Iris pigment epithelial cell (primary cell): ENCODE data around the genes EGFR and ZNF680.

DNA sequence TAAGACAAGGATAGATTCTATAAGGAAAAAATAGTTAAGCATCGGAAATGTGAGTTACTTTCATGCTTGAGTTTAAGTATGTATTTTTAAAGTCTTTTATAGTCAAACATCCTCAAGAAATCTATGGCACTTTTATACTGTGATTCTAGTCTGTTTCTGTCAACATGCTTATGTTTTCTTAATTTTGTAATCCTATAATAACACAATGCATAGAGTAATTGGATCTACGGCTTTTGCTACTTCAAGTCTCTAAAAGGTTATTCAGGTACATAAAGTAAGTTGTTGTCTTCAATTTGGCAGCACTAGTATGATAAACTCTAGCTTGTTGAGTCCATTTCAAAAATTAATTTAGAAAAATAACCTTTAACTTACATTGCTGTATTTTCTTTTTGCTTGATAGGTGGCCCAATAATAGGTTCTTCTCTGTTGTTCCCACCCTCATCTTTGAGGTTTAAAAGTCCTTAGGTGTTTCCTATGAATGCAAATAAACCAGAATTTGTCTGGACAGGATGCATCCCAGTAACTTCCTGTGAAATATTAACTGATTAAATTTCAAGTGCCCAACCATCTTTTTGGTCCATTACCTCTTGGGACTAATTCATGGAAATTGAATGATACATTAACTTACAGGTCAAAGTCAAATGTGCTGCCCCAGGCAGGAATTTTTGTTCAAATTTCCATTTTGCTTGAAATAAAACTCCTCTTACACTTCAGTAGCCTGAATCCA, 383.2 kb downstream of the POM121L12 start:
- RRBS = no CpG with 5 or more reads among the region's 2 CpGs

- RRBS = no CpG with 5 or more reads among the region's 12 CpGs
Observed at GRCh38 chr7:53811784-53812160, 730.4 kb upstream of the VSTM2A start.

GRCh38 chr7:55018407-55019387, at the start of gene EGFR:
TSS of gene EGFR (plus strand) at chr7:55019017.
- RRBS = 2% methylated on average over 44 of the region's 102 CpGs

- RRBS = no CpG with 5 or more reads among the region's 4 CpGs
Observed at GRCh38 chr7:55039122-55039617, 20.4 kb downstream of the EGFR start.

GRCh38 chr7:55099051-55099829, 80.4 kb downstream of the EGFR start:
- RRBS = no CpG with 5 or more reads among the region's 9 CpGs

DNA sequence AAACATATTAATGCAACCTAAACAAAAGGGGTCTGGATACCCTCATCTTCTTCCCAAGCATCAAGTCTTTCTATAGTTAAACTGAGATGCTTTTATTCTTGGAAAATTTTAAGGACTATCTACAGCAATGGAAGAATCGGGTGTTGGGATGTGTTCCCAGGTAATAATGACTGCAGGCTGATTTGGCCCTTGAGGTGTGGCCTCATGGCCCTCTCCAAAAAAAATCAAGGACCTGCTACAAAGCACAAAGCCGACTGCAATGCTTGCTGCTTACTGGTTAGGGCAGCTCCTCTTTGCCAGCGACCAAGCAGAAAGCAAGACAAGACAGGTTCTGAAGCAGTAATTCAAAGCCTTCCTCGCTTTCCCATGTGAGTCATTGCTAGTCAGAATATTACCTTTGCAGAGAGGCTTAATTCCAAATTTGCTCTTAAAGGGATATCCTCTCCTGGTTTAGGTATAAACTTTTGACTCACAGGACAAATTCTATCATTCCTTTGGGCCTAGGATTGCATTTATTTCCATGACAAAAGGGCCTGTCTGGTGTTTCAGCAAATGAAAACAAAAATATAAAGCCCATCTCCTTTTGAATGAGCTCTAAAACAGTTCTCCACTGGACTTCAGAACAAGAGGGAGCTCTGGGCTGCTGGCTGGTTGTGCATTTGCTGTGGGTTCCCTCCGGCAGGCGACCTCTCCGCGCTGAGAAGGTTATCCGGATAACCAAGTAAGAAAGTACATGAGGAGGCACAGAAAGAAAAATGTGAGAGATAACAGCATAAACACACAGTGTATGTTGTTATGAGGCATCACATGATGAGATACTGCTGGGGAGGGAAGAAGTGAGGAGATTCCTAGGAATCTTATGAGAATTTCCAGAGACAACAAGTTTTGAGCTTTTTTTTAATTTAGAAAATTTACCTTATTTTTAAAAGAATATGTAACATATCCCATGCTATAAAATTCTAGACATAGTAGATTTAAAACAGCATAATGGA, 90.7 kb downstream of the EGFR start:
- RRBS = no CpG with 5 or more reads among the region's 9 CpGs

- RRBS = no CpG with 5 or more reads among the region's 5 CpGs
Observed at GRCh38 chr7:55127802-55128072, 108.9 kb downstream of the EGFR start.

GRCh38 chr7:55133586-55134271, 114.9 kb downstream of the EGFR start:
- RRBS = no CpG with 5 or more reads among the region's 16 CpGs

- RRBS = no CpG with 5 or more reads among the region's 6 CpGs
Observed at GRCh38 chr7:55555887-55556659, 16.2 kb downstream of the VOPP1 start.

- RRBS = no CpG with 5 or more reads among the region's 4 CpGs
Observed at GRCh38 chr7:55593585-55593923, 21.3 kb upstream of the VOPP1 start.

GRCh38 chr7:55707902-55708491, 135.7 kb upstream of the VOPP1 start:
- RRBS = no CpG with 5 or more reads among the region's 7 CpGs

- RRBS = no CpG with 5 or more reads among the region's 3 CpGs
Observed at GRCh38 chr7:55928159-55928530, 23.5 kb upstream of the MRPS17 start.

- RRBS = no CpG with 5 or more reads among the region's 5 CpGs
Observed at GRCh38 chr7:55973918-55974307, 9.5 kb downstream of the NIPSNAP2 start.

- RRBS = no CpG with 5 or more reads among the region's 2 CpGs
Observed at GRCh38 chr7:56101259-56101883, 4.9 kb downstream of the CHCHD2 start.

- RRBS = 6% methylated on average over 8 of the region's 54 CpGs
Observed at GRCh38 chr7:56287635-56288251, 171.5 kb upstream of the NUPR2 start.

GRCh38 chr7:57375579-57376368, 74.2 kb upstream of the ZNF716 start:
- RRBS = no CpG with 5 or more reads among the region's 4 CpGs

DNA sequence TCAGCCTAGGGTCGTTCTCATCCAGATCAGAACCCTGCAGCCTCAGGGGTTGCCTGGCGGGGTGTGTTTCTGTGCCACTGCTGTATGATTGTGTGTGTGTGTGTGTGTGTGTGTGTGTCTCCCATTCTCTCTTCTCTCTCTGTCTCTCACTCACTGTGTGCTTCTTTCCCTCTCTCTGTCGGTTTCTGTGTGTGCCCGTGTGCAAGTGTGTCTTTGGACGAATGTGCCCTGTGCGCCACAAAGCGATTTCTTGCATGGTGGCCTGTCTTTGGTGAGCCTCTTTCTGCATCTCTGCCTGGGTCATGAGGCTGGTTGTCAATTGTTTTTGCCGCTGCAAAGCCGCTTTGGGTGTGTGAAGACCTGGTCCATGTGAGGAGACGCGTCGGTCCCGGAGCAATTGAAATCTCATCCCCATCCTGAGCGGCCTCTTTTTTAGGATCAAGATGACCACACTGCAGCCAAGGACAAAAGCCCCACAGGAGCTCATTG, 320.6 kb downstream of the ZNF716 start:
- RRBS = no CpG with 5 or more reads among the region's 14 CpGs

GRCh38 chr7:57821763-57822244, 371.8 kb downstream of the ZNF716 start:
- RRBS = no CpG with 5 or more reads among the region's 35 CpGs

- RRBS = 12% methylated on average over 15 of the region's 34 CpGs
Observed at GRCh38 chr7:63925517-63926191, 73.0 kb upstream of the ZNF722 start.

DNA sequence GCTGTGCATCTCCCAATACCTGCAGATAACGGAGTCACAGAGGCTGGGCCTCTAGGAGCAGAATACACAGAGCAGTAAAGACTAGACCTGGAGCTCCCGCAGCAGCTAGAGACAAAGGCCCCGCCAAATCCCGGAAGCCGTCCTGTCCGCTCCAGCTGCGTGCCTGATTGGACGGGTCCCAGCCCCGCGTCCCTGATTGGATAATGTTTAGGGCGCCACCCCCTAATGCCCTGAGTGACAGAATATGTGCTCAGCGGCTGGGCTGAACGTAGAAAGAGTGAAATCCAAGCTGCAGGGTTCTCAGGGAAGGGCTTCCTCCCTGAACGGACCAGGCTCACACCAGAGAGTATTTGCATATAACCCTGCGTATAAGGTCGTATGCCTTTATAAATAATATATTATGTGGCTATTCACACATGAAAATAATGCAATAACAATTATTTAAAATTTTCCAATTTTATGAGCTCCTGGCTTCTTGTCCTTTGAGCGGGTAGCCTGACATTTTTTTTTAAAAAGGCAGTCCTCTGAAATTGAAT, at the start of gene ZNF680:
Gene ZNF680 (minus strand): TSS at position 113 of the 536 bp plus-strand sequence.
- RRBS = no CpG with 5 or more reads among the region's 17 CpGs